SJSA1 (cell line): ENCODE measurements around the genes LPIN2 and TGIF1.

GRCh38 chr18:2967345-2967731, 45.6 kb downstream of the LPIN2 start:
- RAMPAGE, long total RNA: no peak

DNA sequence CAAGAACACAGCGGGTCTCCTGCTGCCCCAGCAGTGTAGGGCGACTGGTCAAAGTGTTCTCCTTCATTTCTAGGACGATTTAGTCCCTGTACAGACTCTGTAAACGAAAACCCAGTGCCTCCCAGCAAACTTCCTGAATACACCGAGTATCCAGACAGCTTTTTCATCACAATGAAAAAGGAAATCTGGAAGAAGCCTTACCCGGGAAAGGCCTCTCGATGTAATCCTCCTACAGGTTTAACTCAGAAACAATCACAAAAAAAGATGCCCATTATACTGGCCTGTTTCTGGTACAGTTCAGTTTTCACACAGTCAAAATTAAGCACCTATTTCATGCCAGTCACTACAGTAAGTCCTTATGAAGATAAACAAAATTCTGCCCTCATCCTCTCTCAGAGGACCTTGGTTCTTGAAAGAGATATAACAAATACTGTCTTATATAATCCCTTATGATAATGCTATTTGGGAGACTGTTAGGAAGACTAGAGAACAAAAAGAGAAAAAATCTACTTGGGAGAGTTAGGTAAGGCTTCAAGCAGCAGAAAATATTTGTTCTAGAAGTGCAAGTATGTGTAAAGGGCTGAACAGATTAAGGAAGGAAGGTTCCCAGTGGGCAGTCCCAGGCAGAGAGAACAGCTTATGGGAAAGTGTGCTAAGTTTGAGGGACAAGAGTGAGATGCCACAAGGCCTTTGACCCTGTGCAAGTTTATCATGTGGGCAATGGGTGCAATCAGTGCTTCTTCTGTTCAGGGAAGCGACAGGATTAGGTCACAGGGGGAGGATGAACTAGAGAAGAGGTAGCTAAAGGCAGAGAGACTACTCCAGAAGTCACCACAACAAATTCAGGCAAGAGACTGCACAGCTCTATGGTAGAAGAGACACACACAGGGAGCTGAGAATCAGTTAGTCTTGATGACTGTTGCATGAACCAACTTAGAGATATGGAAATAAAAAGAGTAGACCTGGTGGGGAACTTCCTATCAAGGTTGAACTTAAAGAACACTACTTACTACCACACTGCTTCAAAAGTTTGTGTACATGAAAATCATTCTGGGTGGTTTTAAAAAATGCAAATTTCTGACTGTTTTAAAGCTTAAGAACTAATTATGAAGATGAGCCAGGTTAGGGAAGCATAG, 44.5 kb downstream of the LPIN2 start:
- RAMPAGE, long total RNA: no peak

- RAMPAGE, long total RNA: no peak
These were observed at the start of gene LPIN2 for GRCh38 chr18:3012972-3013786. LPIN2 (minus strand) TSS chr18:3013144.

DNA sequence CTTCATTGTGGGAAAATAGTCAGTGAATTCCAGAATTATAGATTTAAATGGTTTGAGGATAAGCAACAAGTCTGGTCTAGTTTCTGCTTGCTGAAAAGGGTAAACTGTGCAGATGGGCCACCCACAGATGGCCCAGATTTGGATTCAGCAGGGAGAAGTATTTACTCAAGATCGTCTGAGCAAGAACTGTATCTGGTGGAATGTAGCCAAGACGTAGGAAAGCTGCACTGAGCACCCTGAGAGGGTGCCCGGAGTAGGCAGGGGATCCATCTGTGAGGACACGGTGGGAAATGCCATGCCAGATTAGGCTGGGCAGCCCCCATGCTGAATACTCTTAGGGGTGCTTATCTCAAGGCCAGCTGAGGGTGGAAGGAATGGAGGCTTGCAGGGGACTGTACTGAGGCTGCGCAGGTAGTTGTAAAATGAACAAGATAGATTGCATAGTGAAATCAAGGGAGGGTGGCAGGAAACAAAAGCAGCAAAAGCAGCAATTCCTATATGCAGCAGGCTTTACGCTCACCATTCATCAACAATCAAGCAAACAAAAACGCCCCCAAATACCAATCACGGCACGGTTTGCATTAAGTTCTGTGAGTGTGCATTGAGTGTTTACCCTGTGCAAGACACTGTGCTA, 32.0 kb upstream of the LPIN2 start:
- RAMPAGE, long total RNA: no peak

- RAMPAGE, long total RNA: no peak
These were observed 9.5 kb downstream of the MYOM1 start for GRCh38 chr18:3210196-3210827.

GRCh38 chr18:3214556-3215253, 5.1 kb downstream of the MYOM1 start:
- RAMPAGE, long total RNA: no peak

- RAMPAGE, long total RNA: no peak
These were observed 6.2 kb upstream of the MYL12B start for GRCh38 chr18:3255406-3256483.

GRCh38 chr18:3283885-3284339, 22.0 kb downstream of the MYL12B start:
- RAMPAGE, long total RNA: no peak

GRCh38 chr18:3448601-3449157, 1.3 kb upstream of the TGIF1 start:
- RAMPAGE, long total RNA: no peak

DNA sequence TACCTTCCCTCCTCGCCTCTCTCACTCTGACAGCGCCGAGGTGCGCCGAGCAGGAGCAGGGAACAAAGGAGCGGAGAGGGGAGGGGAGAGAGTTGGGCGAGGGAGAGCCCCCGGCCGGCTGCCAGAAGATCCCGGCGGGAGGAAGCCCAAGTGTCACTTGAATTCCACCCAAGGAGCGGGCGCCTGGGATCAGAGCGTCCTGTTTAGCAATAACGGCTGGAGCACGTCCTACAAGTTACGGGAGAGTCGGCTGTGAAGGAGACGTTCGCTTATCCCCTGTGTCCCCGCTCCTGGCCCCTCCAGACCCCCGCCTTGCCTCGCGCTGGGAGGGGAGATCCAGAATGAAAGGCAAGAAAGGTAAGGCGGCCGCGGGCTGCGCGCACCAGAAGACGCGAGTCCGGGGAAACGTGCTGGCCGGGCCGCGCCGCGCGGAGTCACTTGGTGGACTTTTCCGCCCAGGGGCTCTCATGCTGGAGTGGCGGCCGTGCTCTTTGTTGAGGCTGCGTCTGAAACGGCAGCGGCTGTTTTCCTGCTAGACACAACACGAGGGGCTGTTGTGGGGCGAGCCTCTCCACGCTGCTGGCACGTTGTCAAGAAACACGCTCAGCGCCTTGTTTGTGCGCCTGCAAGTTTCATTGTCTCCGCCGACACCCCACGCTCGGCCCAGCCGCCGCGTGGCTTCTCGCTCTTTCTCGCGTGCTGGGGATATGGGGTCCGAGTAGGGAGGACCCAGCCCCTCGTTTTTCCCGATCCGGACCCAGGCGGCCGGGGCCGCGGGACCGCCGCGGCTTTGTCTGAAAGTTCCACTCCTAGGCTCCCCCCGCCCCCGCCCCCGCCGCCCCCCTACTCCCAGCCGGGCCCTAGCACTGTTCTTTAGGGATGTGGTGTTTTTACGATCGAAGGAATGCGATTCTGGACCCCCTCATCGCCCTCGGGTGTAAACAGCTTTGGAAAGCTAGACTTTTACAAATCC, at the start of gene TGIF1:
Gene TGIF1, plus strand, starts transcription at position 24 of the 973 bp plus-strand sequence.
- RAMPAGE, long total RNA: no peak

- RAMPAGE, long total RNA: no peak
These were observed 147.5 kb downstream of the TGIF1 start for GRCh38 chr18:3597264-3598138.

- RAMPAGE, long total RNA: no peak
These were observed 153.7 kb downstream of the TGIF1 start for GRCh38 chr18:3603405-3604412.

GRCh38 chr18:3624789-3625758, 175.1 kb downstream of the TGIF1 start:
- RAMPAGE, long total RNA: no peak

- RAMPAGE, long total RNA: no peak
These were observed 199.3 kb downstream of the TGIF1 start for GRCh38 chr18:3649012-3649858.

DNA sequence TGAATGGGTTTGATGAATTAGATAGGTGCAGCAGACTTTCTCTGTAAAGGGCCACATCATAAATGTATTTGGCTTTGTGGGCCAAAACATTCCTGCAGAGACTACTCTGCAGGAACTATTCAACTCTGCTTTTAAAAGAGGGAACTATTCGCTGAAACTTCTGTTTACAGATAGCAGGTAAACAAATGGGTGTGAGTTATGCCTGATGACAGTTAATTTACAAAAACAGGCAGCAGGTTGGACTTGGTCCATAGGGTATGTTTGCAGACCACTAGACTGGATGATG, 273.0 kb downstream of the TGIF1 start:
- RAMPAGE, long total RNA: no peak

- RAMPAGE, long total RNA: no peak
These were observed 361 bp upstream of the AKAIN1 start for GRCh38 chr18:5197431-5197805.

DNA sequence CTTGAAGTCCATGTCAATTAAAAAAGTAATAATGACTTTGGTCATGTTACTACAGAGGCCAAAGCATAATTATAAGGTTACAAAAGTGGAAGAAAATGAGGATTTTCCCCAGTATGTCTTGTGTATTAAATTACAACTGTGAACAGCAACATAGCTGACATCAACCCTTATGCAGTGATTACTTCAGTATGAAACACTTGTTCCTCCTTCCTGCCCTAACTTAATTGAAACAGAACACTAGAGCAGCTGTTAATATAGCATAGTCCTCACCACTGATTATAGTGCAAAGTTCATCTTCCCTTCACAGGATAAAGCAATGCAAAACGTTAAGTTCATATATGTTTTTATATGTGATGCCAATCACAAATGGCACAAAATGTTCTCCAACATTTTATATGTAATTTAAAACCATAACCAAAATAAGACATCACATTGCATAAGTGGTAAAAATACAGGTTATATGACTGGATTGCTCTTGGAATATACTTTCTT, 29.8 kb downstream of the EPB41L3 start:
- RAMPAGE, long total RNA: no peak

- RAMPAGE, long total RNA: no peak
These were observed 869 bp downstream of the TMEM200C start for GRCh38 chr18:5894350-5894955.

GRCh38 chr18:5967019-5967631, 71.8 kb upstream of the TMEM200C start:
- RAMPAGE, long total RNA: no peak

- RAMPAGE, long total RNA: no peak
These were observed 103.5 kb upstream of the TMEM200C start for GRCh38 chr18:5998618-5999406.